M059J (cell line): ENCODE measurements around the genes XPNPEP3, EP300 and ZC3H7B.

DNA sequence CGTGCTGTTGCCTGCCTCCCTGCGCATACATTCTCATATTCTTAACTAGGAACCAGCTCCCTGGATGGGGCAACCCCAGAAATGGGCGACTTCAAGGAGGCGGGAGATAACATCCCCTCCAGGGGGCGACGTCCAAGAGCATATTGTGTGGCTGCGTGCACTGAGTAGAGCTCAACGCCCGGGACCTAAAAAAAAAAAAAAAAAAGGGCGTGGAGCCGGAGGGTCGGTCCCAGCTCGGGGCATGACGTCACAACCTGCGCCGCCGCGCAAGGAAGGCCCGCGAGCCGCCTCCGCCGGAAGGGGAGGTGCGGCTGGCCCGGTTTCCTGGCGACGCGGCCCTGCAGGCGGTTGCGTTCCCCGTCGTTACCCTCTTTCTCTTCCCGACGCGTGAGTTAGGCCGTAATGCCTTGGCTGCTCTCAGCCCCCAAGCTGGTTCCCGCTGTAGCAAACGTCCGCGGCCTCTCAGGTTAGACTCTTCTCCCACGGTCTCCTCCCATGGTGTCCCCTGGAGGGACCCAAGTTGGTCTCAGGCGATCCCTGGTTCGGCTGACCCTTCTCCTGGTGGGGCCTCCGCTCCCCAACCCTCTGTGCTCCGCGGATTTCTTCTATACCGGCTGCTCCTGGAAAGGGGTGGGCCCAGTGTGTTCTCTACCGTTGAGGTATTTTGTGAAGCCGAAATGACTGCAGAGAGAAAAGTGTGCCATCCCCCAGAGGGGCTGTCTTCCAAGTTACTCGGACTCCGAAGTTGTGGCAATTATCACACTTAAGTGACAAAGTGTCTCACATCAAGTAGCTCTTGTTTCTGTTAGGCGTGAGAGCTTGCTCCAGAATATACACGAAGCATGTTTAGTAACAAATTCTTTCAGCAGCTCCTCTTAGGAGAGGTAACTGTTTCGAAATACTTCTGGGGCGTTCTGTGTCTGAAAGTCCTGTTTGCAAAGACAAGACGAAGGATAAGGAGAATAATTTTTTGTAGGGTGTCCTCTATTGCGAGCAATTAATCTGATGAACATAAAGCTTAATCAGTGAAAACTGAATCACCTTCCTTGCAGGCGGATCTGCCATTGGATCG, at the start of gene XPNPEP3:
Gene XPNPEP3, plus strand, starts transcription at position 369 of the 1,072 bp plus-strand sequence.
- RAMPAGE, long total RNA = no peak

GRCh38 chr22:41021455-41022449, 70.6 kb downstream of the RBX1 start:
- RAMPAGE, long total RNA = no peak

DNA sequence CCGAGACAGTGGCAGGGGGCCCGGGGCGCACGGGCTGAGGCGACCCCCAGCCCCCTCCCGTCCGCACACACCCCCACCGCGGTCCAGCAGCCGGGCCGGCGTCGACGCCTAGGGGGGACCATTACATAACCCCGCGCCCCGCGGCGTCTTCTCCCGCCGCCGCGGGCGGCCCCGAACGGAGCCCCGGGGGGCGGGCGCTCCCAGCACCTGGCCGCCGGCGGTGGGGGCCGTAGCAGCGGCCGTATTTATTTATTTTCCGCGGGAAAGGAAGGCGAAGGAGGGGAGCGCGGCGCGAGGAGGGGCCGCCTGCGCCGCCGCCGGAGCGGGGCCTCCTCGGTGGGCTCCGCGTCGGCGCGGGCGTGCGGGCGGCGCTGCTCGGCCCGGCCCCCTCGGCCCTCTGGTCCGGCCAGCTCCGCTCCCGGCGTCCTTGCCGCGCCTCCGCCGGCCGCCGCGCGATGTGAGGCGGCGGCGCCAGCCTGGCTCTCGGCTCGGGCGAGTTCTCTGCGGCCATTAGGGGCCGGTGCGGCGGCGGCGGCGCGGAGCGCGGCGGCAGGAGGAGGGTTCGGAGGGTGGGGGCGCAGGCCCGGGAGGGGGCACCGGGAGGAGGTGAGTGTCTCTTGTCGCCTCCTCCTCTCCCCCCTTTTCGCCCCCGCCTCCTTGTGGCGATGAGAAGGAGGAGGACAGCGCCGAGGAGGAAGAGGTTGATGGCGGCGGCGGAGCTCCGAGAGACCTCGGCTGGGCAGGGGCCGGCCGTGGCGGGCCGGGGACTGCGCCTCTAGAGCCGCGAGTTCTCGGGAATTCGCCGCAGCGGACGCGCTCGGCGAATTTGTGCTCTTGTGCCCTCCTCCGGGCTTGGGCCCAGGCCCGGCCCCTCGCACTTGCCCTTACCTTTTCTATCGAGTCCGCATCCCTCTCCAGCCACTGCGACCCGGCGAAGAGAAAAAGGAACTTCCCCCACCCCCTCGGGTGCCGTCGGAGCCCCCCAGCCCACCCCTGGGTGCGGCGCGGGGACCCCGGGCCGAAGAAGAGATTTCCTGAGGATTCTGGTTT, at the start of gene EP300:
Gene EP300, plus strand, starts transcription at position 668 of the 1,050 bp plus-strand sequence.
- RAMPAGE, long total RNA = no peak

- RAMPAGE, long total RNA = no peak
These were observed 725 bp downstream of the EP300 start for GRCh38 chr22:41093225-41093409.

DNA sequence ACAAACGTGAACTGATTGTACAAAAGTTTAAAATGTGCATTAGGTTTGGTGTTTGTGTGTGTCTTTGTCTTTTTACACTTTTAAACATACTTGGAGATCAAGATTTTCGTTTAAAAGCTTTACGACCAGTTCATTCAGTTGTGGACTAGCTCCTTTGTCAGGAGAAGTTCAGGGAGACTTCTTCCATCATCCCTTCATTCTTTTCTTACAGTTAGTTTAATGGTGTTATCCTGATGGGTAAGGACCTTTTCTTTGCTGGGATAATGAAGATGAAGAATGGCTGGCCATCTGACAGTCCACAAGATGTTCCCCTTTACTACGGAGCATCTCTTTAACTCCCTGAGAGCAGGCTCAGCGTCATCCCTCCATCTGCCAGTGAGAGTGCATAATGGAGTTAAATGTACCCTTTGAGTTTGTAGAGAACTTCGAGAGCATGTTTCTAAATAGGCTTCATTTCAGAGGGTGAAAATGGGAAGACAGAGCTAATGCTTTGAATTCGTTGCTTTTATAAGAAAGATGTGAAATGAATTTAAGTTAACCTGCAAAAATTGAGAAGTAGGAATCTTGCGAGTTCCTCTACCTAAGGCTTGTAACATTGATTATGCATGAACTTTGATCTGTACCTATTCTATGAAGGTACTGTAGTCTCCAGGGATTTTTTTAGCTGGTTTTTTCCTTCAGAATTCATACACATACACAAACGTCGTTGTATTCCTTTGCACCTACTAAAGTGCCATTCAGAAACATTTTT, 1.7 kb downstream of the EP300 start:
- RAMPAGE, long total RNA = no peak

GRCh38 chr22:41109241-41109949, 17.0 kb downstream of the EP300 start:
- RAMPAGE, long total RNA = no peak

DNA sequence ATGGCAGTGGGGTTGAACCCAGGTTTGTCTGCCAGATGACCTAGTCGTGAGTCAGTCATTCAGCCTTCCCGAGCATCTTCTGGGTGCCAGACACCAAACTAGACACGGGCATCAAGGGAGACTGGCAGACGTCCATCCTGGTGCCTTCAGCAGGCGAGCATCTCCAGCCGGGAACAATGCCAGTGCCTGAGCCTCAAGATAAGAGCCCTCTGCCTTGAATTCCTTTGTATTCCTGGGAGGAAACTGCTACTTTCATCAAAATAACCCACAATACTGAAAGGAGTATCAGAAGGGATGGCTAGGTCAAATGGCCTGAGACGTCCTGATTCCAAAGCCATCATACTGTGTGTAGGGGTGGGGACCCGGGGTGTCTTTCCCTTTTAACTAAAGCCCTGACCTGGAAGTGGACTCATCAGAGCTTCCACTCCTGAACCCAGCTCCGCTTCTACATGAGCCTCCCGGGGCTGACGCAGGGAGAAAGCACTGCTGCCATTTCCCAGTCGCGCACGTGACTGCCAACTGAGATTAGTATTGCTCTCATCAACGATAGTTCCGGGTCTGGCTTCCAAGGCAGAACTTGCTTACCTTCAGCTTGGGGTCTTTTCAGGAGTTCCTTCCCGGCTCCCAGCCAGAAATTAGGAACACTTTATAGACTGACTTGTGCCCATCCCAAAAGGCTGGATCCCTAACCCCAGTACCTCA, 8.2 kb downstream of the CHADL start:
- RAMPAGE, long total RNA = no peak

DNA sequence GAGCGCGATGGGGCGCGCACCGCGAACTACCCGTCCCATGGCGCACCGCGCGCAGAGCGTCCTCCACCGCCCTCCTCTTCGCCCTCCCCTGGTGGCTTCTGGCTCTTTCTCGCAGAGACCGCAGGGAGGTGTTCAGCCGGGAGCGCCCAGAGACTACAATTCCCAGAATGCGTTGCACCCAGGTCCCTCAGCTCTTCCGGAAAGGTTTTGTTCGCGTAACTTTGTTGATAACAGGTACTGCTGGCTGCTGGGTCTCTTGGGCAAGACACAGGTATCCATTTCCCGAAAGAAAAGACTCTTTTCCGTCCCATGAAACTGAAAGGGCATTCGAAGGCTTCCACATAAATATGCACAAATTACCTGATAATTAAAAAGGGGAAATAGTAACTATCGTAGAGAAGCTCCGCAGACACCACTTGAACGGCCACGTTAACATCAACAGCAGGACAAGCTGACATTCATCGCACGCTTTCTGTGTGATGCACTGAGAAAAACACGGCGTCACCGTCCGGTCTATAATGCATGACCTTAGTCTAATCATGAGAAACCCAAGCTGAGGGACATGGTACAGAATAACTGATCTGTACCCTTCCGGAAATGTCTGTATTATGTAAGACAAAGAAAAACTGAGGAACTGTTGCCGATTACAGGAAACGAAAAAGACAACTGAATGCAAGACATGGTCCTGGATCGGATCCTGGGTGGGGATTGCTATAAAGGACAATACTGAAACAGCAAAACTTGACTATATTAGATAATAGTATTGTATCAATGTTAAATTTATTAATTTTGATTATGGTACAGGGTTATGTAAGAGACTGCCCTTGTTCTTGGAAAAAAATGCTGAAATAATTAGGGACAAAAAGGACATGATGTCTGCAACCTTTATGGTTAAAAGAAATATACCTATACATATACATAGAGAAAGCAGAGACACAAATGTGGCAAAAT, 612 bp upstream of the RANGAP1 start:
- RAMPAGE, long total RNA = no peak

- RAMPAGE, long total RNA = no peak
These were observed at the start of gene ZC3H7B for GRCh38 chr22:41300939-41301974. Gene ZC3H7B (plus strand): TSS chr22:41301525.

GRCh38 chr22:41397673-41398798, 16.3 kb downstream of the TEF start:
- RAMPAGE, long total RNA = no peak

GRCh38 chr22:41412679-41413164, 31.0 kb downstream of the TEF start:
- RAMPAGE, long total RNA = no peak

- RAMPAGE, long total RNA = no peak
These were observed 648 bp downstream of the TOB2 start for GRCh38 chr22:41445706-41446600.

- RAMPAGE, long total RNA = no peak
These were observed 31.5 kb downstream of the POLR3H start for GRCh38 chr22:41512790-41513209.

- RAMPAGE, long total RNA = no peak
These were observed 24.3 kb downstream of the POLR3H start for GRCh38 chr22:41519914-41520392.

- RAMPAGE, long total RNA = no peak
These were observed 20.6 kb downstream of the POLR3H start for GRCh38 chr22:41523460-41524288.

GRCh38 chr22:41619394-41620594, 1.0 kb downstream of the DESI1 start:
- RAMPAGE, long total RNA = no peak

- RAMPAGE, long total RNA = no peak
These were observed 699 bp downstream of the SNU13 start for GRCh38 chr22:41687587-41688749.

DNA sequence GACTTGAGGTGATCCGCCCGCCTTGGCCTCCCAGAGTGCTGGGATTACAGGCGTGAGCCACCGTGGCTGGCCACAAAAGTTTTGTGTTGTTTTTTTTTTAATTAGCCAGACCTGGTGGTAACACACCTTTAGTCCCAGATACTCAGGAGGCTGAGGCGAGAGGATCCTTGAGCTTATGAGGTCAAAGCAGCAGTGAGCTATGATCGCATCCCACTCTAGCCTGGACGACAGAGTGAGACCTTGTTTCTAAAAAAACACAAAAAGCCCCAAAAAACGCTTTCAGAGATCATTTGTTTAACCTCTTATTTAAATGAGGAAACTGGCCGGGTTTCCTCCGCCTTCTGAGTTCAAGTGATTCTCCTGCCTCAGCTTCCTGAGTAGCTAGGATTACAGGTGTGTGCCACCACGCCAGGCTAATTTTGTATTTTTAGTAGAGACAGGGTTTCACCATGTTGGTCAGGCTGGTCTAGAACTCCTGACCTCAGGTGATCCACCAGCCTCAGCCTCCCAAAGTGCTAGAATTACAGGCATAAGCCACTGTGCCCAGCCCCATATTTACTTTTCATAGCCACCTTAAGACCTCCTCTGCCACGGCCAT, 47.1 kb upstream of the CCDC134 start:
- RAMPAGE, long total RNA = no peak

- RAMPAGE, long total RNA = no peak
These were observed 5.9 kb downstream of the SREBF2 start for GRCh38 chr22:41838505-41839530.

DNA sequence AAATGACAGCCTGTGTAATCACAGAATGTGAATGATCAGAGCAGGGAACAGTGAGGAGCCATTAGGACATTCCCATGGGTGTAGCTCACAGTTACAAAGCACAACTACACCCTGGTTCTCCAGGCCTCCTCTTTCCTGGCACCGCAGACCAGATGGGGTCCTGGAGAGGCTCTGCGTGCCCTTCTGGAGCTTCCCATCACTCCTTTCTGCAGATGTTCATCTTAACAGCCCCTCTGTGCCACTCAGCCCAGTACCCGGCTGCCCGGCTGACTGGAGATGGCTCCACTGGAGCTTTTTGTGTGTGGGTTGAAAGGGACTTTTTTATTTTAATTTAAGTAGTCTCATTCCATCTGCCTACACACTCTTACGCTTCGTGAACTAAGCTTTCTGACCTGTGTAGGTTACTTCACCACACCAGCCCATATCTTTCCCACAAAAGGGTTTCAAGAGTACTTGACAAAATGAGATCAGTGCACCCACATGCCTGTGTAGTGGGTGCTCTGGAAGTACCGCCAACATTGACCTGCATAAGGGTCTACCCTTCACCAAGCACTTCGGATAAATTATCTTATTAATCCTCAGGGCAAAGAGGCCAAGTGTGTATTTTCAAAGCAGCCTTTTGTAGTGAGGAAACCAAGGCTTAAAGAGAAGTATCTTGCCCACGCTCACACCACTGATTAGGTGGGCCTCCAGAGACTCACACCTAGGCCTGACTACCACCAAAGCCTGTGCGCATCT, 29.8 kb downstream of the SREBF2 start:
- RAMPAGE, long total RNA = no peak